ENCODE data around the genes IL9, LECT2, FAM53C and KDM3B.

DNA sequence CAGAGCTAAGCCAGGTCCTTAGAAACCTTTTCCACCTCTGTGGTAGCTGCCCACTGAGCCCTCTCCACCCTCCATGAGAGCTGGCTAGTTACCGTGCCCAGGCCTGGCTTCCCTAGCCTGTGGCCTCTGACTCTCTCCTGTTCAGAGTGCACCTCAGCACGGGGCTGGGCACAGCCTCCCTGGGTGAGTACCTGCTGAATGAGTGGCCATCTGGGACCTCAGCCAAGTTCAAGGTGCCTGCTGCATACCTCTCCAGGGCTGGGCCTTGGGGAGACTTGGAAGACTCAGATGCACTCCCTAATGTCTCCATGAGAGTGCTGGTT lies 9.5 kb downstream of the SLC25A48 start:
- PRO-cap = no peak
- RRBS = no CpG with 5 or more reads among the region's 2 CpGs

GRCh38 chr5:135895678-135896153 lies at the start of gene IL9:
TSS of gene IL9 (minus strand) at chr5:135895841.
- PRO-cap = no peak
- RRBS = no CpG with 5 or more reads among the region's 7 CpGs

DNA sequence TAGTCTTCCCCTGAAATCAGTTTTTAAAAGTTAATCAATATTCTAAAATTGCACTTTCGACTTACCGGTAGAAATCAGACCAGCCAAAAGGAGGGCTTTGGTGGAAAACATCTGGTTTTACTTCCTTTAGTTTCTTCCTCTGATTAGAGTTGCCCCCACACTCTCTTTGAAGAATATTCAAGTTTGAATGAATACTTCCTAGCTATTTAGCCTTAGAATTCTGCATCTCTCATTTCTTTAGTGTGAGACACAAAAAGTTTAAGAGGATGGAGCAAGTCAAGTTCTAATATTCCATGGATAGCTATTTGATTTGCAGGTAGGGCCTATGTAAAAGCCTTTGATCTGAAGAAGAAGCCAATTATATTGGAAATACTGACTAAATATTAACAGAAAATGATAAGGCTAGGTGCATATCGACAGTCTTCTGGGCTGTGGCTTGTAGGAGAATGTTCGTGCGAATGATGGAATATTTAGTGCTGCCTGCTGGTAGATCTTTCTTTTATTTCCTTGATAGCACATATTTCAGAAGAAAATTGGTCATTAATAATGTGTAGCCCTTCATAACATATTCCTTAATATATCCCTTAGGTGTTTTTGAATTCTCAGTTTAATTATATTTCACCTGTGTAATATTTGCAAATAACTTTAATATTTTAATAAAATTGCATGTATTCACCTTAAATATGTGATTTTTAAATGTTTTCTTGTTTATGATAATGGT lies at the start of gene LECT2:
LECT2 (minus strand) TSS at position 261 of the 721 bp plus-strand sequence.
- PRO-cap = no peak
- RRBS = 96% methylated on average over 2 of the region's 5 CpGs

GRCh38 chr5:135977226-135978120 lies 22.7 kb upstream of the LECT2 start:
- PRO-cap = no peak
- RRBS = no CpG with 5 or more reads among the region's 24 CpGs

DNA sequence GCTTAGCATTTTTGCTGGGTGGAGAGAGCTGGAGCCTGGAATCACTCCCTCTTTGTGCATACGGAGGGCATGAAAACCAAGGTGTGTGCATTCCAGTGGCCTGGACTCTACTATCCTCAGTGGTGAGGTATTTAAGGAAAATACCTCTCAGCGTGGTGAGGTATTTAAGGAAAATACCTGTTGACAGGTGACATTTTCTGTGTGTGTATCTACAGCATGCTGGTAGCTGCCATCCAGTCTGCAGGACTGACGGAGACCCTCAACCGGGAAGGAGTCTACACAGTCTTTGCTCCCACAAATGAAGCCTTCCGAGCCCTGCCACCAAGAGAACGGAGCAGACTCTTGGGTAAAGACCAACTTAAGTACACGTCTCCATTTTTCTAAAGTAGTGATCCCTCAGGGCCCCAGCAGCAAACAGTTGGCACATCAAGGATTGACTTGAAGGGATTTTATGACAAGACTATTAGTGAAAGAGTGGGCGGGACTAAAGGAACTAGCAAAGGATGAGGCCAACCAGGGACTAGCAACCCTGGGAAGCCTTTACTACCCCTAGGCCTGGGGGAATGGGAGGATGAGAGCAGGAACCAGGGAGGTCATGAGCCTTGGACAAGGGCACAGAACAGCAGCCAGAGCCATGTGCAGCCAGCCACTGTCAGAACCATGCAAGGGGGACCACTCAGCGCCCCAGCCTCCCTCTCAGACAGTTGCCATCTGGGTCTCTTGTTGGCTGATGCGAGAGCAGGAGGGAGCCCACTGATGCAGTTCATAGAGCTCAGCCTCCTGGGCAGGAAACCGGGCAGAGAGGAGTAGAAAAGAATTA lies 27.9 kb downstream of the TGFBI start:
- PRO-cap = no peak
- RRBS = no CpG with 5 or more reads among the region's 11 CpGs

GRCh38 chr5:136060717-136061089 lies 31.9 kb downstream of the TGFBI start:
- PRO-cap = no peak
- RRBS = no CpG with 5 or more reads among the region's 4 CpGs

- PRO-cap = no peak
- RRBS = no CpG with 5 or more reads among the region's 3 CpGs
Observed at GRCh38 chr5:136106533-136106732, 26.2 kb upstream of the SMAD5 start.

DNA sequence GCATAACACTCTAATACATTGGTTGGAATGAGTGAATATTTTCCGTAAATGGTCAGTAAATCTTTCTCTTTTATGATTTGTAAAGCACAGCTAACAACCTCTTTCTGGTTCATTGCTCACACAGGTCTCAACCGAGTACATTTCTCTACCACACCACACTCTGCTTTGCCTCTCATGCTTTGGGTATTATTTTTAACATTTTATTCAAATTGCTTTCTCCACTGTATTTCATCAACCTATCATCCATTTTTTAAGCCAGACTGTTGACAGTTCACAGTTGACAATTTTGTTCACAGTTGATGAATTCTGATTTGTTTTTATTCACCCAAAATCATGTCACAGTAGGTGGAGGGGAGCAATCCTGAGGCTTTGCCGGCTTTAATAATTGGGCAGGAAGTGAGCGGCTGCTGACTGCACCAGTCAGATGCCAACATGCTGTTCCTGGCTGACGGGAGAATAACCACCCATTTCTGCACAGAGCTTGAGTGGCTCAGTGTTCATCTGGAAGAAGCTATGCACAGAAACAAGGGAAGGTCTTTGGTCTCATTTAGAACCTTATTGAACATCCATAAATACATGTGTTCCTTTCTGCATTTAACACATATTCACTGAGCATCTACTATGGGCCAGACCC lies 426.5 kb downstream of the SPOCK1 start:
- PRO-cap = no peak
- RRBS = no CpG with 5 or more reads among the region's 5 CpGs

GRCh38 chr5:137224043-137224374 lies 275.1 kb downstream of the SPOCK1 start:
- PRO-cap = no peak

DNA sequence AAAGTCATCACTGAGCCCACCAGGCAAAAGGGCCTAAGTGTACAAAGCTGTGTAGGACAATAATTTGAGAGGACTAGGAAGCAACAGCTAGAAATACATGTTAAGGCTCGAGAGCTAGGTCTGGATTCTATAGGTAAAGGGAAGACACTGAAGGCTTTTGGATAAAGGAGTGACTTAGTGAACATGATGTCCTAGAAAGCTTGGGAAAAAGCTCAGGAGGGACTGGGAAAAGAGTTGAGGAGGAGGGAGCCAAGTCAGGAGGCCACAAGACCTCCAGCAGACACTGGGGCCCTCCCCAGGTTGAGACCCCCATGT lies 166.0 kb downstream of the SPOCK1 start:
- PRO-cap = no peak
- RRBS = no CpG with 5 or more reads among the region's 1 CpG

GRCh38 chr5:137622730-137623387 lies 113.0 kb downstream of the KLHL3 start:
- PRO-cap = no peak
- RRBS = no CpG with 5 or more reads among the region's 7 CpGs

DNA sequence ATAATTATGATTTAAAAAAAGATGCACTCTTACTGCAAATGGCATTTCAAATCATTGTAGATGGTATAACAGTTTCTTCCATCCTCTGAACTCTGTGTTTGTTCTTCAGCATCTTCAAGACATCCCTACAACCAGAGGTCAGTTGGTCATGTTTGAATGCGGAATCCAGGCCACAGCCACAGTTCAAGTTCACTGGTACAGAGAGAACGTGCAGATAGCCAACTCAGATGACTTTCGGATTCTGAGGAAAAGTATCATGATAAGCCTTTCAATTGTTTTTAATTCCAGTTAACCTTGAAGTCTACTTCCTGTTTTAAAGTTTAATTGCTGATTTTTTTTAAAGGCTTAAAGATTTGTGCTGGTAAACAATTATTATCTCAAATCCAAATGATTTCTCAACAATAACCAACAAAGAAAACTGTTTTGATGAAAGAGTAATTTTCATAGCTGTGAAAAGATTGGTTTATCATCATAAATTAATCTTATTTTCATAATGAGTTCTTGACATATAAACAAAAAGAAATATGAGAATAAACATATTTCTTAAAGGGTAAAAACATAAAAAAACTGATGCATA lies 8.5 kb upstream of the MYOT start:
- PRO-cap = no peak
- RRBS = no CpG with 5 or more reads among the region's 3 CpGs

GRCh38 chr5:138187690-138188377 lies 8.9 kb downstream of the KIF20A start:
- PRO-cap = no peak
- RRBS = no CpG with 5 or more reads among the region's 4 CpGs

GRCh38 chr5:138241698-138242569 lies 28.8 kb upstream of the CDC23 start:
- PRO-cap = unidirectional peak, plus-strand start at chr5:138241891; unidirectional peak, minus-strand start at chr5:138241923
- RRBS = 9% methylated on average over 11 of the region's 67 CpGs

DNA sequence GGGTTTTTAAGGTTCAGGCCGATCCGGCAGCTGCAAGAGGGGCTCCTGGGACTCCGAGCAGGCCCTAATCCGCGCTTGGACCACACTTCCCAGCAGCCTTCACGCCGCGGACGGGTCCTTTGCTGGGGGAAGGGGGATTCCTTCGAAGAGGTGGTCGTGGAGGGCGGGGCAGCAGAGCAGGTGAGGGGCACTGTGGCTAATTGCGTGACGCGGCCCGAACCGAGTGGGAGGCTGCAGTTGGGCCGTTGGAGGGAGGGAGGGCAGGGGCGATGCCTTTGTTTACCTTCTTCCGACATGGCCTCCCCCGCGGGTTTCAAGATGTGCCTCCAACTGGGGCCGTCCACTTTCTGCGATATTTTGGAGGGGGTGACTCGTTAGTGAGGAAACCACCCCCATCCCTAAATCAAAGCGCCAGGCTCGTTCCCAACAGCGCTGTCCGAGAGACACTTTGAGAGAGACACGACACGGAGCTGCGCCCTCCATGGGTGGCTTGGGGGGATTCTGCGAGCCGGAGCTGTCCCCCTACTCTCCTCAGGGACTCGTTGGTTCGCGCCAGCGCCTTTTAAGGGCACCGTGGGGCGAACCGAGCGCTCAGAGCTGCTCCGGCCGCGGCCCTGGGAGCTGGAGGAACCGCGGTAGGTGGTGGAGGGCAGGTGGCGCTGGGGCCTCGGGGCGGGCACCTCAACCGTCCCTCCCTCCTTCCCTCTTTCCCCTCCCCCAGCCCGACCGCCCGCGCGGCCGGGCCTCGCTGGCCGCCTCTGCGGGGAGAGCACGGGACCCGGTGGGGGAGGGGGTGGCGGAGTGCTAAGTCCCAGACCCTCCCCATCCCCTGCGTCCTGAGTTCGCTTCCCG lies at the start of gene FAM53C:
FAM53C (plus strand) TSS at position 594 of the 852 bp plus-strand sequence.
- PRO-cap = bidirectional peak, plus-strand start outside the sequence, minus-strand start at position 73 of the sequence; bidirectional peak, plus-strand start at position 432 of the sequence, minus-strand start at position 294 of the sequence; bidirectional peak, plus-strand start at position 594 of the sequence, minus-strand start at position 641 of the sequence
- RRBS = 4% methylated on average over 13 of the region's 66 CpGs

DNA sequence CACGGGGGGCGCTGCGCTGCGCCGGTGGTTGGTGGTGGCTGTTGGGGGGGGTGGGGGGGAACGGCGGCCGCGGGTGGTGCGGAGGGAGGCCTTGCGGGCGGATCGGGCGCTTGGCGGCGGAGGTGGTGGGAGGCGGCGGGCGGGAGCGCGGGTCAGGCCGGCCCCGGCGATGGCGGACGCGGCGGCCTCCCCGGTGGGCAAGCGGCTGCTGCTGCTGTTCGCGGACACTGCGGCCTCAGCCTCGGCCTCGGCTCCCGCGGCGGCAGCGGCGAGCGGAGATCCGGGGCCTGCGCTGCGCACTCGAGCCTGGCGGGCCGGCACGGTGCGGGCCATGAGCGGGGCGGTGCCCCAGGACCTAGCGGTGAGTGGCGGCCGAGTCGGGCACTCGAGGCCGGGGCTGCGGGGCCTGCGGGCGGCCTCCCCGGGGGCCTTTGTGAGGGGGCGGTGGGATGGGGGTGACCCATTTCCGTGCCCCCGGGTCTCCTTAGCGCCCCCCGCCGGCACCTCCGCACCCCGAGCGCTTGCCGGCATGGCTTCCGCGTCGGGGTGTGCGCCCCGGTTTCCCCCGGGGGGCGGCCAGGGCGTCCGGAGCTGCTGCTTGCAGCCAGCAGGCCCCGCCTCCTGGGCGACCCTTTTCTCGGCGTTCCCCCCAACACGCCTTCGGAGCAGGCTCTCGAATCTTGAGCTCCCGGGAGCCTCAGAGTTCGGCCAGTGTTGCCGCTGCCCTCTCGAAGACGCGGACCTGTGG lies at the start of gene KDM3B:
KDM3B (plus strand) TSS at position 59 of the 748 bp plus-strand sequence.
- PRO-cap = unidirectional peak, plus-strand start at position 60 of the sequence
- RRBS = 3% methylated on average over 33 of the region's 93 CpGs

- PRO-cap = no peak
- RRBS = no CpG with 5 or more reads among the region's 4 CpGs
Observed at GRCh38 chr5:138369577-138370247, 17.2 kb downstream of the KDM3B start.

- PRO-cap = no peak
- RRBS = no CpG with 5 or more reads among the region's 8 CpGs
Observed at GRCh38 chr5:138429310-138430254, 9.3 kb upstream of the REEP2 start.

GRCh38 chr5:138466195-138467155 lies 1.2 kb downstream of the EGR1 start:
- PRO-cap = bidirectional peak, plus-strand start at chr5:138466786, minus-strand start at chr5:138466563; unidirectional peak, plus-strand start at chr5:138467017
- RRBS = no CpG with 5 or more reads among the region's 50 CpGs

DNA sequence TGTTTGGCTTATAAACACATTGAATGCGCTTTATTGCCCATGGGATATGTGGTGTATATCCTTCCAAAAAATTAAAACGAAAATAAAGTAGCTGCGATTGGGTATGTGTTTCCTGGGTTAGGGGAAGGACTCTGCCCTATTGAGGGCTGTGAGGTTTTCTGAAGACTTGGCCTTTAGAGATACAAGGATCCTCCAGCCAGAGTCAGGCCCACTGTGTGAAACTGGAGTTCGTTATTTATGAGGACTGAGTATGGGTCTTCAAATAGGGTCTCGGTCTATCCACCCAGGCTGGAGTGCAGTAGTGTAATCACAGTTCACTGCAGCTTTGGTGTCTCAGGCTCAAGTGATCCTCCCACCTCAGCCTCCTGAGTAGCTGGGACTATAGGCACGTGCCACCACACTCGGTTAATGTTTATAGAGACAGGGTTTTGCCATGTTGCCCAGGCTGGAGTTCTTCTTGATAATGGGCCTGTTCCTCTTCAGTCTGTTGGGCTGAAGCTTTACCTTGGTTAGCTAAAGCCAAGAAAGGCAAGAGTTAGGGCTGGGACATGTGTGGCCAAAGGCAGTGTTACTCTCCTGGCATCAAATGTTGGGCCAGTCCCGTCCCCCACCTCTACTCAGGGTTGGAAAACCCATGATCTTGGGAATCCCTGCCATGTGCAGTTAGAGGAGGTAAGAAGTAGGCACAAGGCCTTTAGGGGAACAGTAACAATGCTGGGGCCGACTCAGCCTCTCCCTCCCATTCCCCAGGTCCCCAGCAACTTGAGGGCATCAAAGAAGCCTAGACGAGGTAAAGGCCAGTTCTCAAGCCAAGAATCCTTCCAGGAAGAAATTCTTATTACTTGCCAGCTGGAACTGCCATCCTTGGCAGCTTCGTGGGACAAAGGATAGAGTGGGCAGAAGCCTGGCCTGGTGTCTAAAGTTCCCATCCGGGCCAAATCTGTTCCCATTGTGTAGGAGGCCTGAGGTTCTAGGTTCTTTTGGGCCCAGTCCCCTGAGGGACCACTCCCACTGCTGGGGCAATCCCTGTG lies 4.2 kb downstream of the EGR1 start:
- PRO-cap = no peak
- RRBS = no CpG with 5 or more reads among the region's 12 CpGs

All from Caco-2 (cell line).